Left colon (tissue), 1 donor: ENCODE measurements around a stretch of chr21.

- PRO-cap = no peak
Measured at GRCh38 chr21:41363376-41364138, 1.7 kb downstream of the MX2 start.

DNA sequence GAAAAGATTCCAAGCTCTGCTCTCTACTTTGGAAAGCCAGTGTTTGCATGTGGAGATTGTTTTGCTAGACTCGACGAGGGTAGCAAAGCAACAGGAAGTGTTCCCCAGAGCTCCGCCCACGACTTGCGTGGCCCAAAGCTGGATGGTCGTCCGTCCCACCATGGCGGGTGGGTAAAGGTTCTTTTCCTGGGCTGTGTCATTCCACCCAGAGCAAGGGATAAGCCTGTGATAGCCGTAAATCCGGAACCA, 8.0 kb downstream of the MX2 start:
- PRO-cap = no peak

DNA sequence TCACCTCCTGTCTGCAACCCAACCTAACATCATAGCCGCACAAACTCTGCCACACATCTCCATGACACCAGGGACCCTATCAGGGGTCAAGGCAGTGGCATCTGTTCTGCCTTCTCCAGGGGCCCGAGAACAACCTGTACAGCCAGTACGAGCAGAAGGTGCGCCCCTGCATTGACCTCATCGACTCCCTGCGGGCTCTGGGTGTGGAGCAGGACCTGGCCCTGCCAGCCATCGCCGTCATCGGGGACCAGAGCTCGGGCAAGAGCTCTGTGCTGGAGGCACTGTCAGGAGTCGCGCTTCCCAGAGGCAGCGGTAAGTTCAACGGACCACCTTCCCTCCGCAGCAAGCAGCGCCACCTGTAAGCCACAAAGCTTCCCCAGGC, 15.8 kb downstream of the MX2 start:
- PRO-cap = no peak

GRCh38 chr21:41411221-41411738, 14.8 kb upstream of the MX1 start:
- PRO-cap = no peak

- PRO-cap = unidirectional peak, minus-strand start at chr21:41560493
Measured at GRCh38 chr21:41559979-41560730, 52.2 kb upstream of the TMPRSS2 start.

GRCh38 chr21:41561966-41562757, 54.2 kb upstream of the TMPRSS2 start:
- PRO-cap = bidirectional peak, plus-strand start at chr21:41562460, minus-strand start at chr21:41562353

DNA sequence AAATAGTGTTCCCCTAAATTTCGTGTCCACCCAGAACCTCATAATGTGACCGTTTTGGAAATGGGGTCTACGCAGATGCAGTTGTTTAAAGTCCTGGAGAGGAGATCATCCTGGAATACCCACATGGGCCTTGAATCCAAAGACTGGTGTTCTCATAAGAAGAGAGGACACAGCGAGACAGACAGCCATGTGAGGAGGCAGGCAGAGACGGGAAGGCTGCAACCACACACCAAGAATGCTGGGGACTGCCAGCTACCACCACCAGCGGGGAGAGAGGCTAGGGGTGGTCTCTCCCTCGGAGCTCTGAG, 99.1 kb upstream of the TMPRSS2 start:
- PRO-cap = unidirectional peak, plus-strand start at position 205 of the sequence

GRCh38 chr21:41668756-41669347, 98.0 kb downstream of the RIPK4 start:
- PRO-cap = no peak

DNA sequence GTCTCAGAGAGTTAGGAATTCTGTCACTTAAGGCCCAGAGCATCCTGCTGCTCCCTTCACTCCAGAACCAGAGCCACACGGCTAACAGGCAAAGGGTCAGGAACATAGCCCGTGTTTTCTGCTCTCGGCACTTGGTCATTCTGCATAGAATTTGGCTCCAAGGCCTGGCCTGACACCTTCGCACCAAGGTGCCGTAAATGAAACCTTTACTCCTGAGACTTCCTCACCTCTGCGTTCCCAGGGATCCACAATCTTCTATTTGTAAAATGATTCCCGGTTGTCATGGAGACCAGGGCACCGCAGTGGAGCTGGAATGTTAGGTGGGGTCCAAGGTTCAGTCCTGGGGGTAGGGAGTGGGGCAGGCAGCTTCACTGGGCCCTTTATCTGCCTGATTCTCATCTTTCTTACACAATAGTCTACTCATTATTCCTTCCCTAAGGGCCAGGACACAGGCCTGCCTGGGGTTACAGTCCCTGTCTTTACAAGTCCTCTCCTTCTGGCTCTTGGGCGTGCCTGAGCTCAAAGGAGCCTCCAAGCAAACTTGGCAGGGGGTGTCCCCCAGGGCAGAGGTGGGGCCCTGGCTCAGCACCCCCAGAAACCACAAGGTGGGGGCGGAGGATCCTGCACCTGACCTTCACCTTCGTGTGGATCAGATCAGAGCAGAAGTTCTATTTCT, 51.2 kb downstream of the RIPK4 start:
- PRO-cap = bidirectional peak, plus-strand start at position 337 of the sequence, minus-strand start at position 142 of the sequence

DNA sequence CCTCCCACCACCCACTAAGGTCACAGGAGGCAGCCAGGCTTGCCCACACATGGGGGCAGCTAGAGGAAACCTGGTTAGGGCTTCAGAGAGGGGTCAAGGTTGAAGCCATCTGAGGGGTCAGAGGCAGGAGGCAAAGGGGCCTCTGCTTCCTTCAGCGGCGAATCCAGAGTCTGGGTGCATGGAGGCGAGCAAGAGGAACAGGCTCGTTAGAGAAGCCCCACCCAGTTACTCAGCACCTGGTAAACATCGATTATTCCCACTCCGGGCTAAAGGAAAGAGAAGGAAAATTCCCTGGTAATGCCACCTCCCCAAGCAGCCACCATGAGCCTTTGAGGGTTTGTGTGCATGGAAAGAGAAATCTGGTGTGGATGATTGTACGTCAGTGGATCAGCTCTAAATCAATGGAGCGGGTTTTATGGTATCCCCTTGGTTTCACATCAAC, 36.9 kb downstream of the RIPK4 start:
- PRO-cap = no peak

DNA sequence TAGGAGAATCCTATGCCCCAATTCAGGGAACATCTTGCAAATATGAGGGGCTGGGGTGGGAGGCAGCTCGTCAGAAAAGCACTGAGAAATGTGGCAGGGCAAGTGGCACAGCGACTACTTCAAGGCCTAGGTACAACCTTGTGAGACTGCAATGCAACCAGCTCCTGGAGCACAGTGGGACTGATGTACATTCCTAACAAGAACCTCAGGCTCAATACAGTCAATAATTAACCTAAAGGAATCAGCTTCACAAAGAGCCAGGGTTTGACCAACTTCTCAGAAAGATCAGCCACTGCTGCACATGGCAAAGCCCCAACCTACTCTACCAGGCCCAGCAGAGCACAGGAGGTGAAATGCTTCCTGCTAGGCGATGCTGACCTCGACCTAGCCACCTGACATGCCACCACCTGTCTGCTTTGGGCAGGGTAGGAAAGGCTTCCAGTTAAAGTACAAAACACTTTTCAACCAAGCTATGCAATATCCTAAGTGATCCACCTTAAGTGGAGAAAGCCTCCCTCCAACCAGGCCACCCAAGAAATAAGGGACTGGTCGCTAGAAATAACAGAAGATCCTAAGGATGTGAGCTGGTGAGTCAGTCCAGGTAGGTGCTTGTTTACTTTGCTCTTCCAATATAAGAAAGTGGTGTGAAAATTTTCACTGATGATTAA, 2.2 kb downstream of the RIPK4 start:
- PRO-cap = no peak

DNA sequence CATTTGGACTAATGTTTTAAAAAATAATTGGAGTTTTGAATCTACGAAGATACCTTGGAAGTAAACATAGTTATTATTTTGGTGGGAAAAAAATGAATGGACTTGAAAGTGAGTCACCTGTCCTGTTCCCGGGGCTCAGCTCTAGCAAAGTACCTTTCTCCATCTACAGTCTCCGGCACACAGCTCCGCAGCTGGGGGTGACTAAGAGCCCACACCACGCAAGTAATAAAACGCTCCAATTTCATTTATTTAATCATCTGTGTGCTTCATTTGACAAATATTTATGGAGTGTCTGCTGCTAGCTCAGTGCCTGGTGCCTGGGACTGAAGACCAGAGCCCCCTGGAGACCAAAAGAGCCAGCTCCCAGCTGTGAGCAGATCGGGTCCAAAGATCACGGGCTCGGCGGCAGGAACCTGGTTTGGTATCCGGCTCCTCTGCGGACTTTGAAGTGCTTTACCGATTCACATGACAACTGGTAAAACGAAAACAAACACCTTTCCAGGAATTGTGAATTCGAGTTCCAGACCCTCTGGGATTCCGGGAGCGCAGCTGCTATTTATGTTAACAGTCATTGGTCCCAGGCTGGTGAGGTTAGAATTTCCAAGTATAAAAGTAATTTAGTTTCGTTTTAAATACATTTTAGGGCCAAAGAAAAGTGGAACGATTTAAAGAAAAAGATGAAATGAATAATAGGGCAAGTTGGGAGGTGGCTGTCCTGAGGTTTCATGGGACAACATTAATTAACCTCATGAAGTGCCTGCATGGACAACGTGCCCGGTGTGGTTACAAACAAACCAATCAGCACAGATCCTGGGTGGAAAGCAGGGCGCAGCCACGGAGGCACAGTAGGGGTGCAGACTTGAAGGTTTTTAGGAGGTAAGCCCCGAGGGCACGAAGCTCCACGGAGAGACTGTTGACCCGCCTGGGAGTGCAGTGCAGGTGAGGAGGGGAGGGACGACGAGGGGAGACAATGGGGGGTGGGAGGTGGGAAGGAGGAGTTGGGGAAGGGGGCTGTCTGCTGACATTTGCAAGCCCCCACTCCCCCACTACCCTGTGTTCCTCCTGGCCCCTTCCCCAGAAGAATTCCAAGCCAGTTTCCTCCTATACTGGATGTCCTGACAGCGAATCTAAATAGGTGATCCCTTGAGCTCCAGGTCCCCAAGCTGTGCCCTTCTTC, 2.0 kb upstream of the RIPK4 start:
- PRO-cap = bidirectional peak, plus-strand start at position 523 of the sequence, minus-strand start at position 342 of the sequence; bidirectional peak, plus-strand start at position 806 of the sequence, minus-strand start at position 727 of the sequence

DNA sequence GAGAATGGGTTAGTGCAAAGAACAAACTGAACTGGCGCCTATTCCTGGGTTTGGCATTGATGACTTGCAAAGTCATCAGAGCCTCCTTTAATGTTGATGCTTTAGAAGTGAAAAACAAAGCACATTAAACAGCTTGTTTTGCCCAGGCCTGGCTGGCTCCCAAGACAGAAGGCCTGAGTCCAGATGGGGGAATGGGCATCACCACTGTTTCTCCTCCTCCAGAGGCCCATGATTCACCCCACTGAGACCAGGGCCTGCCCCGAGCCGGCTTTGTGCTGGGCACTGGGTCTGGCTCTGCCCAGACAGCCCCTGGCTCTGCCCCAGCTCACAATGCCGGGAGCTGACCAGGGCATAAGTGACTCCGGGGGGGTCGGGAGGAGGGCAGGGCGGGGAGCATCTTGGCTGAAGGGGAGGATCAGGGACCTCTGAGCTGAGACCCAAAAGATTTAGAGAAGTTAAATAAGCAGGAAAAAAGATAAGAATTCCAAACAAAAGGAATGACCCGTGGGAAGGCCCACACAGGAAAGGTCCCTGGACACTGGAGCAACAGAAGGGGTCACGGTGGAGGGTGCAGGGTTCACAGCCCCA, 5.7 kb downstream of the C2CD2 start:
- PRO-cap = no peak

GRCh38 chr21:41973390-41973797, 19.6 kb upstream of the C2CD2 start:
- PRO-cap = unidirectional peak, plus-strand start at chr21:41973717

- PRO-cap = no peak
Measured at GRCh38 chr21:41992352-41993353, 17.5 kb downstream of the ZBTB21 start.

DNA sequence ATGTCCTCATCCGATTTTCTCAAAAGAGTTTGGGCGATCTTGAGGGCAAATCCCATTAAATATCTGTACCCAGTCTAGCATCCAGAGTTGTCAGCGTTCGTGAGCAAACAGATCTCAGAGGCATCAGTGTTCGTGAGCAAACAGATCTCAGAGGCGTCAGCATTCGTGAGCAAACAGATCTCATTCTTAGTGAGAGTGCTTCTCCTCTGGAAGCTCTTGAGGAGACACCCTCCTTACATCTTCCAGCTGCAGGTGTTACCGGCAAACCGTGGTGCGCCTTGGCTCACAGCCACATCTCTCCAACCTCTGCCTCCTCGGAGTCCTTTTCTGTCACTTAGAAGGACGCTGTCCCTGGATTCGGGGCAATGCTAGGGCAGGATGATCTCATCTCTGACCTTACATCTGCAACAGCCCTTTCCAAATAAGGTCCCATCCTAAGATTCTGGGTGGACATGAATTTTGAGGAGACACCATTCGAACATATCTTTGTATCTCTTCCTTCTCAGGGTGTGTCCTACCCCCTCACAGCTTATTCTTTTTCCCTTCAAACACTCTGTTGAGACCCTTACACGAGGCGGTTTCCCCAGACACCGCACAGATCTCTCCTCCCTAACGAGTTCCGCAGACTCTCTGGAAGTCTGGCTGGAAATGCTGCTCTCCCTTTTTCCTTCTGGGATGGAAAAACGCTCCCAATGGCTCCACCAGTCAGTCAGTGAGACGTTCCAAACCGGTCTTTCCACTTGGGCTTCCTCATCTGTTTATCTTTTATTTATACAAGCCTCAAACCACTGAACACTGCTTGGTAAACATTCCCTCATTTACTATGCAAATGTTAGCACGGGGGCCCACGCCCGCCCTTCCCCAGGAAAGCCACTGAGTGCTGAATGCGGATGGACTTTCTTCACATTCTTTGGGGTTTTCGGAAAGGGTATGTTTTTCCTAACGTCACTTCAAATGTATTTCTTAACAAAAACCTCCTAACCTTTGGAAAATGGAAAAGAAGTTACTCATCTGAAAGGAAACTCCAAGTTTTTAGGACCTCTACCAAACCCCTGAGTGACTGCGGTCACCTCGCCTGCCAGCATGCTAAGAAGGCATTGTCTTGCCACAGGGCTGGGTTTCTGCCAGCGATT, 14.4 kb upstream of the UMODL1 start:
- PRO-cap = bidirectional peak, plus-strand start at position 873 of the sequence, minus-strand start at position 714 of the sequence

GRCh38 chr21:42164809-42165174, 54.1 kb upstream of the ABCG1 start:
- PRO-cap = no peak

GRCh38 chr21:42230521-42231157, 11.7 kb downstream of the ABCG1 start:
- PRO-cap = no peak

DNA sequence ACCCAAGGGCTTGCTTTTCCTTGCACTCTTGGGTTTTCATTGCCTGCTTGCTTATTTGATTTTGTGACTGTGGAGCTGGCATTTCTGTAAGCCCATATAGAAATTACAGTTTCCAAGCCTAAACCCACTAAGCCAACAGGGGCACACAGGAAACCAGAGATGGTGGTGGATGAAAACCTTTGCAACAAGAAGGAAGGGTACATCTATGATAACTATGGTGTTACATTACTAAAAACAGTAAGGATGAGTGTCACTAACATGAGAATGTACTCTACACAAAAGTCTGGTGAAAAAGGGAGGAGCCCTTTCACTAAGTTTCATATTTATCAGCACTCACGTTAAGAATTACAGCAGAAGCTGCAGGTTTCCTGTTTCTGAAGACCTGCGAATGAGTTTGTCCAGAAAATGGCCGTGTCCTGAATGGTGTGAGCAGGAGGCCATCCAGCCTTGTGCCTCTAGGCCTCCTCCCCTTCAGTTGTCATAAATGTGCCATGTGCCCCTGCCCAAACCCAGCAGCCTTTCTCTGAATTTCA, 17.7 kb downstream of the ABCG1 start:
- PRO-cap = no peak

GRCh38 chr21:42245822-42246349, 26.9 kb downstream of the ABCG1 start:
- PRO-cap = no peak